Cardiac septum (tissue), 1 donor: ENCODE measurements around a stretch of chr2.

- PRO-cap = no peak
These were observed 18.9 kb downstream of the SRD5A2 start for GRCh38 chr2:31561691-31562330.

- PRO-cap = no peak
These were observed 124.2 kb upstream of the SRD5A2 start for GRCh38 chr2:31704940-31705280.

DNA sequence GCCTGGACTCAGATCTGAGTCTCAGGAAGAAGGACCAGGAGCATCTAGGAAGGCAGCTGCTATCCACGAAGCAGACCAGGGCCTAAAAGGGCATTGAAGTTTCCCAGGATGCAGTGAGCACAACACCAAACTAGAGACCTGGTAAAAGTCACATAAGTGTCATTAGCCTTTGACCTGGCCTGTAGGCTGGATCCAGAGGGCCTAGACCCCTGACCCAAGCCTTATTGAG is 127.2 kb upstream of the SRD5A2 start:
- PRO-cap = no peak

GRCh38 chr2:31708213-31708402 is 127.4 kb upstream of the SRD5A2 start:
- PRO-cap = no peak

GRCh38 chr2:31846602-31847152 is 164.1 kb downstream of the MEMO1 start:
- PRO-cap = no peak

- PRO-cap = no peak
These were observed 104.8 kb downstream of the MEMO1 start for GRCh38 chr2:31905749-31906752.

GRCh38 chr2:31930211-31930644 is 80.6 kb downstream of the MEMO1 start:
- PRO-cap = no peak

DNA sequence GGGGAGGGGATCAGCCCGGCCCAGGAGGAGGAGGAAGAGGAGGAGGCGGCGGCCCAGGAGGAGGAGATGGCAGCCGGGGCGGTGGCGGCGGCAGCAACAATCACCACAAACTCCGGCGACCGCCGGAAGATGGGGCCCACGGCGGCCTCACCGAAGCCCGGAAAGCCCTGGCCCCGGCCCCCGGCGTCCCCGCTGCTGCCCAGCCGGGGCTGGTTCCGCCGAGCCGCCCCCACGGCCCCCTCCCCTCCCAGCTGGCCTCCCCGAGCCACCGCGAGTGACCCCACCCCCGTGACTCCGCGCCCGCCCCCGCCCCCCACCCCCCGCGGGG is 476 bp downstream of the MEMO1 start:
- PRO-cap = unidirectional peak, plus-strand start at position 59 of the sequence; bidirectional peak, plus-strand start outside the sequence, minus-strand start at position 233 of the sequence

GRCh38 chr2:32201166-32201753 is 35.6 kb downstream of the SLC30A6 start:
- PRO-cap = no peak

DNA sequence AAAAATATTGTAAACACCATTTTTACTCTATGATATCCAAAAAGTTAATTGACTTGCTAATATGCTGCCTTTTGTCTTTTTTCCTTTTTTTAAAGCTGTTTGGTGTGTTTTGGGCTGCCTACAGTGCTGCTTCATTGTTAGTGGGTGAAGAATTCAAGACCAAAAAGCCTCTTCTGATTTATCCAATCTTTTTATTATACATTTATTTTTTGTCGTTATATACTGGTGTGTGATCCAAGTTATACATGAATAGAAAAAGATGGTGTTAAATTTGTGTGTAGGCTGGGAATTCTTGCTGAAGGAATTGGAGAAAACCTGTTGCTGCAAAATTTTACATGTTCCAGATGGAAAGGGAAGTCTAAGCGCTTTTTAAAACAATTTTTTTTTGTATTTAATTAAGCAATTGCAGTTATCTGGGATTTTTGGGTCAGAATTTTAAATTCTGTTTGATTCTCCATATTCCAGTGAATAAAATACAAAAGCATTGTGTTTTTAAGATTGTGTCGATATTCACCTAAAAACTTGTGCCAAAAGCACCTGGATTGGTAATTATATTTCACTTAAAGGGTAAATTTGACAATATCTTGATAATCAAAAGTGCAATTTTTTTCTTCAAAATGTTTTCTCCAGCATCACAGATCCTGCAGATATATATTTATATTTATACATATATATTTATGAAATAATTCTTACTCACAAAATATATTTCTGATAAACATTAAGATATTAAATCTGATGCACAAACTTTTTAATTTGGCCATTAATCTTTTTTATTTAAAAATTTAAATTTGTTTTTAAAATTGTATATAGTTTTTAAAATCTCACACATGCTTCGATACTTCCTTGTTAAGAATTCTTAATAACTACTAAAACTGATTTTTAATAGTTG is 27.9 kb downstream of the YIPF4 start:
- PRO-cap = no peak

DNA sequence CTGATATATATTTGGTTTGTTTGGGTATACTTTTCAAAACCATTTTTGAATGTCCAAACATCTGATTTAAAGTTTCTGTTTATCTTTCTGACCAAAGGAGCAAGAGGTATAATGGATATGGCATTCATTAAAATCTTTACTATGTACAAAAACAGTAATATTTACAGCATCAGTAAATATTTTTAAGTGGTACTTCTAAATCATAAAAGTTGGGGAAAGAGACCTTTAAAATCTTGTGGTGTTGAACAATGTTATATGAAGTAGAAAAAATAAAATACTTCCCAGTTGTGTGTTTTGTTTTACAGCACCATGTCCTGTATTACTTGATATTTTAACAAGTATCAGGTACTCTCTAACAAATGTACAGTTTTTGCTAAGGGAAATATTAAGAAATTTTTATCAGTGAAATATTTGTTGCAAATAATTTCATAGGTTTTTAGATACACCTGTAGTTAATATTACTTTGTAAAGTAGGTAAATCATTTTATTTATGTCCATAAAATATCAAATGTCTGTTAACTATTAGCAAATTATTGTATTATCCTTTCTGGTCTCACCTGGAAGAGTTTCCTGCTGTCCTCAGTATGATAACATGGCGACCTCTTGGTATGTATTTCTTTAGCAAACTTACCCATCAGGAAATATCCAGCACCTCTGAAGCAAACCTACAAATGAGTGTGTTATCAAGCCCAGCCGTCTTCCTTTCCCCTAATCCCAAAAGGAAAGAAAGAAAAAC is 28.7 kb downstream of the YIPF4 start:
- PRO-cap = no peak

GRCh38 chr2:32391827-32392329 is 35.1 kb downstream of the BIRC6 start:
- PRO-cap = no peak

DNA sequence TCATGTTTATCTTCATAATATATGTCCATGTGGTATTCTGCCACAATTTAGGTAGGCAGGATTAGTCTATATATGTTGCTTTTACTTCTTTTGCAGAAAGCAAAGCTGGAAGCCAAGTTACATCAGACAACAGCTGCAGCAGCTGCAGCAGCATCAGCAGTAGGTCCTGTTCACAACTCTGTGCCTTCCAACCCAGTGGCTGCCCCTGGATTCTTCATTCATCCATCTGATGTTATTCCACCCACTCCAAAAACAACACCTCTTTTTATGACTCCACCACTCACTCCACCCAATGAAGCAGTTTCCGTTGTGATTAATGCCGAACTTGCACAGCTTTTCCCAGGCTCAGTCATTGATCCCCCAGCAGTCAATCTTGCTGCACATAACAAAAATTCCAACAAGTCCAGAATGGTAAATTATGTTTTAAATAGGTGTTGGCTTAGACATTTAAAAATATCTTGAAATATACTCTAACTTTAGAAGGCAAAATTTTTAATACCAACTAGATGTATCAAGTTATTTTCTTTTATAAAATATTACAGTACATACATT is 107.7 kb downstream of the BIRC6 start:
- PRO-cap = no peak

DNA sequence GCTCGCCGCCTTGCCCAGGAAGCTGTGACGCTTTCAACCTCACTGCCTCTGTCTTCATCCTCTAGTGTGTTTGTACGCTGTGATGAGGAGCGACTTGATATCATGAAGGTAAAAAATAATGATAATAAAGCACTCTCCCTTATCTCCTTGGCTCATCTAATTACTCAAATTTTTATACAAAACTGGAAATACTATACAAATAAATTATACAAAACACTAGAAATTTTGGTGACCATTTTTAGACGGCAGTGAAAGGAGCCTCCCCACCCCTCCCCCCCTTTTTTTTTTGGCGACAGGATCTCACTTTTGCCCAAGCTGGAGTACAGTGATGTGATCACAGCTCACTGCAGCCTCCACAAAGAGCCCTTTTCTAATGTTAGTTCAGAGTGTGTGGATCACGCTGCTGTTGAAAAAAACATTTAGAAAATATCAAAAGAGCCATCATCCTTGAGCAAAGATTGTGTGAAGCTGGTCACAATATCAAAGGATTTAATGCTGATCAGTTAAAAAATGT is 29.9 kb upstream of the TTC27 start:
- PRO-cap = no peak

DNA sequence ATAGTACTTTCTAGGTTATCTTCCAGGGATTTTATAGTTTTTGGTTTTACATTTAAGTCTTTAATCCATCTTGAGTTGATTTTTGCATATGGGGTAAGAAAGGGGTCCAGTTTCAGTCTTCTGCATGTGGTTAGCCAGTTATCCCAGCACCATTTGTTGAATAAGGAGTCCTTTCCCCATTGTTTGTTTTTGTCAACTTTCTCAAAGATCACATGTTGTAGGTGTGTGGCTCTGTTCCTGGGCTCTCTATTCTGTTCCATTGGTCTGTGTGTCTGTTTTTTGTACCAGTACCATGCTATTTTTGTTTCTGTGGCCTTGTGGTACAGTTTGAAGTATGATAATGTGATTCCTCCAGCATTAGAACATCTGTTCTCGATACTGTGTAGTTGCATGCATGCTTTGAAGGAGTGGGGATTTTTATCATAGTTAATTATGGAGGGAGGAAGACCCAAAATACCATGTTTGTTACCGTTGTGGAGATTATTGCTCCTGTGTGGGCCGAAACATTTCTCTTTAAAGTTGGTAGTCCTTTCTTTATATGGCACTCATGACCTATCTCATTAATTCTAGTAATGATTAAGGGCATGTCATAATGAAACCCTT is 87.4 kb downstream of the TTC27 start:
- PRO-cap = bidirectional peak, plus-strand start at position 365 of the sequence, minus-strand start at position 253 of the sequence

DNA sequence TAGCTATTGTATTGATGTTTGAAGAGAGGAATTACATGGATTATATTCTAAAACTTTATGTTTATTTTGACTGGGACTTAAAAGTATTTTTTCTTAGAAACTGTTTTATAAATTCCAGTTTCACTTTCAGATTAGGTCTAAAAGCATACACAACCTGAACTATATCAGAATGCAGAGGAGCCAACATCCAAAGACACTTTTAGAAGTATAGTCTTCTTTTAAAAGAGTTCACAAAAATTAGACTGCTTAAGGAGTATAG is 128.5 kb downstream of the TTC27 start:
- PRO-cap = no peak

GRCh38 chr2:33476835-33477063 is 300 bp downstream of the RASGRP3 start:
- PRO-cap = no peak

DNA sequence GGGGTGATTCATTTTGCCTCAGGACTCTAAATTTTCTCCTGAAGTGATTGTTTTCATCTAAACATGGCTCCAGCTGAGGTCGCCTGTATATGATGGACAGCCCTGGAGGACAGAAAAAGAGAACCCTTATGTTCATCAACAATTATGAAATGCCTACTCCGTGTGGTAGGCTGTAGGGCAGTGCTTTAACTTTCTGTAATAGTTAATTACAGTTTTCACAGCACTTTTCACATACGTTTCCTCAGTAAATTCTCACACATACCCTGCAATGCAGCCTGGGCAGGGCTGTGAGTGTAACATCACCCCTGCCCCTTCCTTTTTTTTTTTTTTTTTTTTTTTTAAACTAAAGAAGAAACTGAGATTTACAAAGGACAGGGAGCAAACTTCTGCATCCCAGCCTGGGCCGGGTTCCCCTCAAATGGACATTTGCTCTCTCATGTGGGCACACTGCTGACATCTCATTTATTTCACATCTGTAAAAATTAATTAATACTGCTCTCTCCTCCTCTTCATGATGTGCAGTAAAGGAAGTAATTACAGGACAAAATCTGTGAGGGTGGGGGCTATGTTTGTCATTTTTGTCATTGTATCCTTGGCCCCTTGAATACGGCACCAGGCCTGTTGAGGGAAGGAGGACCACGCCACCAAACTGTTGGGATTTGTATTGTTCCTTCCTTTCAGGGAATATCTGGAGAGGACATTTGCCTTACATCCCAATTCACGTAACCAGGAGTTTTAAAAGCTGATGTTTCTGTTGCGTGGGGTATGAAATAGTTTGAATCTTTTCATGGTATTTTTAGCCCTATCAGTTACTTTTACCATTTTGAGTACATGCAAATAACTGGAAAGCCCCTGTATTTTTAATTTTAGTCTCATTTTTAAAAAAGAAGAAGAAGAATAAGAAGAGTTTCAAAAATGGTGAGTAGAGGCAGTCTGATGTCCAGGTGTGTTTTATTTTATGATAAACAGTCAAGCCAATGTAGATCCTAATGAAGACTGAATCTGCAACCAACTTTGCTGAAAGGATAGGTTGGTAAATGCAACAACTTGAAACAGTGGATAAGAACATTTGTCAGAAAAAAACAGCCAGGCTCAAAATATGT is 54.1 kb downstream of the RASGRP3 start:
- PRO-cap = no peak

DNA sequence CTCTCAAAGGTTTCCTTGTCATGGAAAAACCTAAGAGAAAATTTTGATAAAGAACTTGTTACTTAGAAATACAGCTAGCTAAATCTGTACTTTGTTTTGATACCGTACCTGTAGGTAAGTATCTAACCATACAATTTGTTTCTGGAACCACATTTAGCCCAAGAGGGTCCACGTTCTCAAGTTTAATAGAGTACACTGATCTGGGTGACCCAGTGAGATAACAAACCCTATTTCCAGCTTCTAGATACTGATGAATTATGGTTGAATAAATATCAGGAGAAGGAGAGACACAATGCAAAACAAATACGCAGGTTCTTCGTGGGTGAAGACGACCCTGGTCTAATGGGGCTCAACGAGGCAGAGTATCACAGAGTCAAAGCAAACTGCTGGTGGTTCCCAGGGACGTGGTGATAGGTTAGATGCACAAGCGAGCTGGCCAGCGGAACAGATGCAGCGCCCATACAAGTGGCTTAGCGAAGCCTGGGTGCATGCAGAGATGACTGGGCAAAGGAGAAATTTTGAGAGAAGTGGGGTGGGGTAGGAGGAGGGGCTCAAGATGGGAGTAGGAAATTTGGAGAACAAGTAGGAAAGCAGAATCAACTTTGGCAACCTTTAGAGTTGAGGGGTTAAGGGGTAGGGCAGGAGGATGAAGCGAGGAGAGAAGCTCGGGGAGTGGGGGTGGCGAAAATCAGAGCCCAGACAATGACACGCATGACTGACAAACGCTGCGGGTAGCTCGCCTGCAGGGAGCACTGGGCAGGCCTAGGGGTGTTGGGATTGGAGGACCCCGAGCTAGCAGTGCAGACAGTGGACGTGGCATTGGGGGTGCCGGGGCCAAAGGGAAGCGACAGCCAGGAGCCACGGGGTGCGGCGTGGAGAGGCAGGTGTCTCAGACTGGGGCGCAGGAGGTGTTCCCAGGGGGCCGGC is 633 bp downstream of the FAM98A start:
- PRO-cap = unidirectional peak, plus-strand start at position 424 of the sequence

GRCh38 chr2:36448760-36449129 is 93.2 kb downstream of the CRIM1 start:
- PRO-cap = no peak